Stomach (tissue), 7 donors: ENCODE measurements around a stretch of chr14.

DNA sequence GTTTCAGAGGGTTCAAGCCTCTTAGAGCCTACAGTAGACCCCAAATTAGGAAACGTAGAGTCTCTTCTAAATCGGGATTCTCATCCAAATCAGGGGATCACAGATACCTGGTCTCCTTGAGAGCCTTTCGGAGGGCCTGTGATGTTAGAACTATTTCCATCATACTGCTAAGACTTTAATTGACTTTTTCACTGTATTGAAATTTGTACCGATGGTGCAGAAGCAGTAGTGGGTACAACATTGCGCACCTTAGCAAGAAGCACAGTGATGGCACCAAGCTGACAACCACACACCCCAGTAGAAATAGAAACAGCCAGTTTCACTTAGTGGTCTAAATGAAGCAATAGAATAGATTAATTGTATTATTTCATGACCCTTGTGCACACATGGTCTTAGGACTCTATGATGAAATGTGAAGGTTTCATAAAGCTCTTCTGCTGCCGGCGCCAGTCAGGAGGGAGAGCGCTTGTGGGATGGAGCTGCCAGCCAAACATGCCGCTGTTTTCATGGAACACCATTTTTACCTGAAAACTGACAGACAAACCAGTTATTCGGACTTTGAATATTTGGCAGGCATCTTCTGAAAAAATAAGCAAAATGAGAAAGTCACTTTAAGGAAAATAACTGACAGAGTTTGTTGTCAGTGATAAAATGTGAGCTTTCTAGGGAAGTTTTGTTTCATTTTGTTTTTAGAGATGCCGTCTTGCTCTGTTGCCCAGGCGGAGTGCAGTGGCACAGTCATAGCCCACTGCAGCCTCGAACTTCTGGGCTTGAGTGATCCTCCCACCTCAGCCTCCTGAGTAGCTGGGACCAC, 99.9 kb downstream of the PPP2R5C start:
- PRO-cap, result no peak
- RAMPAGE, long total RNA, 5 experiments, result start-site peak on the plus strand in 1 of 5 experiments, centred at position 624 of the sequence, 10 reads per replicate
- RRBS, result no CpG with 5 or more reads among the region's 13 CpGs

GRCh38 chr14:101925224-101925654, 39.1 kb upstream of the DYNC1H1 start:
- PRO-cap, result no peak
- RAMPAGE, long total RNA, 5 experiments, result no peak in any of the 5 experiments
- RRBS, result no CpG with 5 or more reads among the region's 28 CpGs

DNA sequence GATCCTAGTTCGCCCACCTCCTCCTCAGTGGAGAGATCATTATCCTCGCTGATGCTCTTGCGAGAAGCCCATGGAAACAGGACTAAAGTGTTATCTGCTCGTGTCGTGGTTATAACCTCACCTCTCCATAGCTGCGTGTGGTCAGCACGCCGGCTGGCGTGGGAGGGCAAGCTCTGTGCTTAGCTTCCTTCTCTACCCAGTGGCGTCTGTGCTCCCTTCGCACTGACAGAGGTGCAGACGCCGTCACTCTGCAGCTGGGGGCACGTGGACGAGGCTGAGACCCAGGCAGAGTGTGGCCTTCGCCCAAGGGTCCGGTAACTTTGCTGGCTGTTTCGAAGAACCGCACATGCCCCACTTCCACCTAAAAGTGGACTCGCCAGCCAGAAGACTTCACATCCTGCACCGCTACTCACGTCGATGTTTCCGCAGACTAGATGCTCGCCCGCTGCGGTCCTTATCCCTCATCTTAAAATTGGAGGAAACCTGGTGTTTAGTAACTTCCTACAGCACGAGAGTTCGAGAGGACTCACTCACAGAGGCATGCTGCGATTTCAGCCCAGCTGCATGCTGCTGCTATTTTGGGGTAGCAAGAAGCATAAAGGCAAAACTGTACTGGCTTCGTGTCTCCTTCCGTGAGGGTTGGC, 35.9 kb upstream of the DYNC1H1 start:
- PRO-cap, result no peak
- RAMPAGE, long total RNA, 5 experiments, result no peak in any of the 5 experiments
- RRBS, result no CpG with 5 or more reads among the region's 32 CpGs

GRCh38 chr14:101965624-101966434, 1.5 kb downstream of the DYNC1H1 start:
- PRO-cap, result no peak
- RAMPAGE, long total RNA, 5 experiments, result no peak in any of the 5 experiments
- RRBS, result no CpG with 5 or more reads among the region's 5 CpGs

DNA sequence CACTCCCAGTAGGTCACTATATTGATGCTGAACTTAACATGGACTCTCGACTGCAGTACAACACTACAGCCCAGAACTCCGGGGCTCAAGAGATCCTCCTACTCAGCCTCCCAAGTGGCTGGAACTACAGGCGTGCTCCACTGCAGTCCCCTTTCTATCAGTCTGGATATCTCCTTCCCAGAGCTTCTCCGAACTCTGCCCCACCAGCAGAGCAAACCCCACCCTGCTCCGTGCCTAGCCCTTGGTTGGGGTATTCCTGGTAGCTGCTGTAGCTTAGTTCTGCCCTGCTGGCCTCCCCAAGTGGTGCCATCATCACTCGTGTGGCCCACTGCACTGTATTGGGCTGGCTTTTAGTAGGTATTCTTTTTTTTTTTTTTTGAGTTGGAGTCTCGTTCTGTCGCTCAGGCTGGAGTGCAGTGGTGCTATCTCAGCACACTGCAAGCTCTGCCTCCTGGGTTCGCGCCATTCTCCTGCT, 9.5 kb downstream of the HSP90AA1 start:
- PRO-cap, result unidirectional peak, minus-strand start at position 151 of the sequence
- RAMPAGE, long total RNA, 5 experiments, result no peak in any of the 5 experiments
- RRBS, result no CpG with 5 or more reads among the region's 10 CpGs

DNA sequence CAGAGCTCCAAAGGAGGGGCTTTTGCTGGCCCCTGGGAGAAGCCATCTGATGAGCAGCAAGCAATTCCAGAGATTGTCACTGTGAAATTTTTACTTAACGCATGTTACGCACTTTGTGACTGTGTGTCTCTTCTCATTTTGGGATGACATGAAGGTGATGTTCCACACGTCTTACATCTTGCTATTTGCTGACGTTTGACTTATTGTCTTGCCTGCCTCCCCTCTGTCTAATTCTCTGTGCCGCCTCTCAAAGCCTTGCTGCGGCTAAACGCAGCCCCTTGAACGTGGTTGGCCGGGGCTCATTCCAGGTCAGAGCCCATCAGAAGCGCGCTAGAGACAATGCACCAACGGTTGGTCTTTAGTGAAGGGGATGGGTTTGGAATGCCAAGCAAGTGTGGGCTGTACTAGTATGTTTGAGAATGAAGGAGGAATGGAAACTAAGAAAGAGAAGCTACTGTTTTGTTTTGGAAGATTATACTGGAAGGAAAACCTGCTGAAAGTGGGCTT, 44.9 kb downstream of the WDR20 start:
- PRO-cap, result no peak
- RAMPAGE, long total RNA, 5 experiments, result no peak in any of the 5 experiments
- RRBS, result no CpG with 5 or more reads among the region's 12 CpGs

DNA sequence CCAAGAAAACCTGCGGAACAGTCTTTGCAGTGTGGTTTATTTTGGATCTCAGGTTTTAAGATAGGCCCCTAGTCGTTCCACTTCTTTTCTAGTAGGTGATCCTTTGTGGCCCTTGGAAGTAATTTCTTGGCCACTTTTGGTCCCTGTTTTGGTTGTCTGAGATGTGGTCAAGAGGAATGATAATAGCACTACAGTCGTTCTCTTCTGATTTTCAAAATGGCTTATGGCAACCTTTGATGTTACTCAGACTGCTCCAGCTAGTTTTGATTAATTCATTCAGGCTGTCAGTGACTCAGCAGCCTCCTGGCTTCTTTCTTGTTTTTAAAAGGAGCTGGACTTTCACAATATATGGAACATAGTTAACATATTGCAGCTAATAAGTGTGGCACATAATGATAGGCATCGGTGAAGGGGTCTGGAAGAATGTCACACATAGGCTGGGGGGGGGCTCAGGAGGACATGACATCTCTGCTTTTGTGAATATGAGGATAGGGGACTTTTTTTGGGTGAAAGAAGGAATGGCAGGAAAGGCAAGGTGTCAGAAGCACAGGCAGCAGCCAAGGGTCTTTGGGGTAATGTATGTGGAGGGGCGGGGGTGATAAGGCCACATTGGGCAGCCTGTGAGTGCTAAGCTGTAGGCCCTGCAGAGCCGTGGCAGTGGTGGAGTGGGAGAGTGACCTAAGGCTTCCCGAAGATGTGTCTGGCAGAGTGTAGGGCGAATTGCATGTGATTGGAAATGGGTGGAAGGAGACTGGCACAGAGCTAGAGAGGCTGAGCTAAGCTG, 47.5 kb downstream of the WDR20 start:
- PRO-cap, result no peak
- RAMPAGE, long total RNA, 5 experiments, result no peak in any of the 5 experiments
- RRBS, result no CpG with 5 or more reads among the region's 8 CpGs

DNA sequence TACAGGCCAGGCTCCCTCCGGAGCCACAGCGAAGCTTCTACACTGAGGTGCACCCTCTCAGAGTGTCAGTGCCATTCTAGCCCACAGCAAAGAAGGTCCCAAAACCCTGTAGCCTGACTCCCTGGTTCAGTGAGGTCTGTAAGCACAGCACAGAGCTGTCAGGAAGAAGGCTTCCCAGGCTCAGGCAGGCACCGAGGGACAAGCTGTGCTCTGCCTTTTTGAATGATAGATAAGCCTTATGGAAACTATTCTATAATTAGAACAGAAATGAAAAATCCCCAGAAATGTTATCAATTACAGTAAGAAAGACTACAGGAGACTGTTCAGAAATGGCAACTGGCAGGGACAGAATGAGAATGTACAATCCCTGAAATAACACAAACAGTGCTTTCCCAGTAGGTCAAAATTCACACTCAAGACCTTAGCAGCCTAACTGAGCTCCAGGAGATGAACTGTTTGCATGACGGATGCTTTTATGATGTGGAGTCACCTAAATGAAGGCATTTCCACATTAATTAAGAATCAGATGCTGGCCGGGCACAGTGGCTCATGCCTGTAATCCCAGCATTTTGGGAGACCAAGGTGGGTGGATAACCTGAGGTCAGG, 40.0 kb downstream of the MOK start:
- PRO-cap, result no peak
- RAMPAGE, long total RNA, 5 experiments, result no peak in any of the 5 experiments
- RRBS, result no CpG with 5 or more reads among the region's 5 CpGs

- PRO-cap, result no peak
- RAMPAGE, long total RNA, 5 experiments, result no peak in any of the 5 experiments
These were observed 6.4 kb downstream of the MOK start for GRCh38 chr14:102298616-102298815.

GRCh38 chr14:102364757-102365253, 2.1 kb downstream of the TECPR2 start:
- PRO-cap, result no peak
- RAMPAGE, long total RNA, 5 experiments, result start-site peak on the plus strand in 1 of 5 experiments, at chr14:102365033-102365176 at its widest, 5 reads per replicate
- RRBS, result no CpG with 5 or more reads among the region's 3 CpGs

DNA sequence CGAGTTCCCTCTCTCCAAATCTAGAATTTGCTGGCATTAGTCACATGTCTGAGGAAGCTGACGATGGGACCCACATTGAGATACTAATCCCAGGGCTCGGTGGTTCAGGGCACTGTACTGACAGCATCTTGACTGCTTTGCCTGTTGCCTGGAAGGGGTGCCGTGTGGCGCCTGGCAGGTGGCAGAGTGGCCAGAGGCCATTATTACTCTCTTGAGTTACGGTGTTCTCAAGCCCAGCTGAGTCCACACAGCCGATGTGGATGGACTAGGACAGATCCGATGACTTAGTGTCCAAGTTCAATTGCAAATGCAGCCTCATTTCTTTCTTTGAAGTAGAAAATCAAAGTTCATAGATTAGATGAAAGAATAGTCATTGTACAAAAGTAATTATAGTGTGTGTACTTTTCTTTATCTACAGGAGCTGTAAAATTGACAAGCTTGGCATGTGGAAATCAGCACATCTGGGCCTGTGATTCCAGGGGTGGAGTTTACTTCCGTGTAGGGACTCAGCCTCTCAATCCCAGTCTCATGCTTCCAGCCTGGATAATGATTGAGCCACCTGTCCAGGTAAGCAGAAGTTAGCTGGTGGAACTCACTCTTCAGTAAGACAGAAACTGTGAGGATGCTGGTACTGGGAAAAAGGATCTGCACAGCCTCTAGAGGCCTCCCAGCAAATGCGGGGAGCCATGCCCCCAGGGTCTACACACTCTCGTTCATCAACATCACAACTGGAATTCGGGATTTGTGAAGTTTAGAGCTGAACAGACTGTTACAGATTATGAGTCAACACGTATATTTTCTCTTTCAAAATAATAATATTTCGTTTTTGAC, 44.6 kb downstream of the ANKRD9 start:
- PRO-cap, result no peak
- RAMPAGE, long total RNA, 5 experiments, result no peak in any of the 5 experiments
- RRBS, result no CpG with 5 or more reads among the region's 14 CpGs

- PRO-cap, result no peak
- RAMPAGE, long total RNA, 5 experiments, result no peak in any of the 5 experiments
- RRBS, result 90% methylated on average over 6 of the region's 17 CpGs
These were observed 7.7 kb downstream of the ANKRD9 start for GRCh38 chr14:102501830-102502291.

DNA sequence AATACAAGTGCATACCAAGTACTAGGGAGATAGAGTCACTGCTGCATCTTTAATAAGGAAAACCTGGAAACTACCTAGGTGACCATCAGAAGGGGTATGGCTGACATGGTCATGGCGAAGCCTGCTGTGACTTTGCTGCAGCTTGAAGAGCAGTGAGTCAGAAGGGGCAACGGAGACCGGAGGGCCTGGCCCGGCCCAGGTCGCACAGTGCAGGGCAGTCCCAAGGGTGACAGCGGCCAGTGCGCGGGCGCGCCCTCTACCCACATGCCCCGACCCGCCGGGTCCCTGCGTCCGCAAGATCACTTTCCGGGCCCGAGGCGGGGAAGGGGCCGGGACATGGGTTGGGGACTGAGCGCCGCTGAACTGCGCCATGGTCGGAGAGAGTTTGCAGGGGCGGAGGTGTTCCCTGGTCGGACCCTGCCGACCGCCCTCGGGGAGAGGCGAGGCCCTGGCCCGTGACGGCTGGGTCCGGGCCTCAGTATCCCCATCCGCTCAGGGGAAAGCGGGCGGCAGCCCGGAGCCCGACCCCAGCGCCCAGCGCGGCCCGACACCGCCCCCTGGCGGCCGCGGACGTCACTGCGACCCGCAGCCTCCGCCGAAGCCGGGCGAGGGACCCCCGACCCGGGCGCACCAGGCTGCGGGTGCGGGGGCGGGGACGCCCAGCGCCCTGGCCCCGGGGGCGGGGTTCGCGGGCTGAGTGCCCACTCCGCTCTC, 7.0 kb upstream of the ANKRD9 start:
- PRO-cap, result unidirectional peak, plus-strand start at position 598 of the sequence
- RAMPAGE, long total RNA, 5 experiments, result no peak in any of the 5 experiments
- RRBS, result 1% methylated on average over 36 of the region's 65 CpGs

DNA sequence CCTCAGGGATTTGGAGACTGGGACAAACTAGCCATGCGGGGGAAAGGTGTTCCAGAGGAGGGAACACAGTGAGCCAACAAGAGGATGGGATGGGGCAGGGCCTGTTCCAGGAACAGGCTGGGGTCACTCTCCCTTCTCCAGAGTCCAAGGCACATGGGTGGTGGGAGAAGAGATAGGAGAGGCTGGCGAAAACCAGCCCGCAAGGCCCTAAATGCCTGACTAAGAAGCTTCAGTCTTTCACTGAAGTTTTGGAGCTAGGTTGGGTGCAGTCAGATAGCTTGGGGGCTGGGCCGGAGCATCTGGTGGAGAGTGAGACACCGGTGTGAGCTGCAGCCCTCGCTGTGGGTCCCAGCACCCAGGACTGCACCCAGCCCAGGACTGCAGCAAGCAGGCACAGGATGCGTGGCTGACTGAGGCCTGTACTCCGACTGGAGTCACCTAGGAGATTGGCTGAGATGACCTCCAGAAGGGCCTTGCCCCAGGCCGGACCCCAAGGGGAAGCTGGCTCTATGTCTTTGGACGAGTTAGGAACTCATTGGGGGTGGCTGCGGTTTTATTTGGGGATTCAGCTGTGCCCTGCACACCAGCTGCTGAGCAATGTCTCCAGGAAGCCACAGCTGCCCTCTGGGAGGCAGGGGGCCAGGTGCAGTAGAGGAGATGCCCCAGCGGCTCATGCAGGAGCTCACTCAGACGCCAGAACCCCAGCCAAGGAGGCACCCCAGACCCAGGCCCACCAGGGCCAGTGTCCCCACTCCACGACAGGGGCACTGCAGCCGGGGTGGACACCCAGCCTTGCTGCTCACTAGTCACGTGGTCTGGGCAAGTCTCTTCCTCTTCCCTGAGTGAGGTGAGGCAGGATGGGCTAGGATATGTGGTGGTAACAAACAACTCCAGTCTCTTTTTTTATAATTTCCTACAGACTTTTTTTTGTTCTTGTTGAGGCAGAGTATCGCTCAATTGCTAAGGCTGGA, 31.9 kb upstream of the RCOR1 start:
- PRO-cap, result no peak
- RAMPAGE, long total RNA, 5 experiments, result no peak in any of the 5 experiments
- RRBS, result no CpG with 5 or more reads among the region's 17 CpGs

- PRO-cap, result no peak
- RAMPAGE, long total RNA, 5 experiments, result no peak in any of the 5 experiments
- RRBS, result no CpG with 5 or more reads among the region's 4 CpGs
These were observed 27.0 kb upstream of the RCOR1 start for GRCh38 chr14:102565475-102565764.

- PRO-cap, result no peak
- RAMPAGE, long total RNA, 5 experiments, result no peak in any of the 5 experiments
- RRBS, result no CpG with 5 or more reads among the region's 9 CpGs
These were observed 17.6 kb upstream of the RCOR1 start for GRCh38 chr14:102574860-102575268.

DNA sequence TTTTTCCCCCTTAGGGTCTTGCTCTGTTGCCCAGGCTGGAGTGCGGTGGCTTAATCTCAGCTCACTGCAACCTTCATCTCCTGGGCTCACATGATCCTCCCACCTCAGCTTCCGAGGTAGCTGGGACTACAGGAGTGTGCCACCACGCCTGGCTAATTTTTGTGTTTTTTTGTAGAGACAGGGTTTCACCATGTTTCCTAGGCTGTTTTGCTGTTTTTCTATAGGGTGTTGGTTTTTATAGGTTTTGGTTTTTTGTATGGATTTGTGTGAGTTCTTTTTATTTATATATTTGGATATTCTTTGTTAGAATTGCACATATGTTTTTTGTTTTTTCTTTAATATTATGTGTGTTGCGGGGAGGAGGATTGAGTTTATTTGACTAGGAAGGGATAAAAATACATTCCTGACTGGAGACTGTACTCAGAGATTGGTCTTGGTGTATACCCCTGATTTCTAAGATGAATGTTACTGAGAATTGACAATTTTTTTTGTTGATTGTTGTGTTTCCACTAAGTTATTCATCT, 11.2 kb downstream of the RCOR1 start:
- PRO-cap, result no peak
- RAMPAGE, long total RNA, 5 experiments, result no peak in any of the 5 experiments
- RRBS, result no CpG with 5 or more reads among the region's 4 CpGs

DNA sequence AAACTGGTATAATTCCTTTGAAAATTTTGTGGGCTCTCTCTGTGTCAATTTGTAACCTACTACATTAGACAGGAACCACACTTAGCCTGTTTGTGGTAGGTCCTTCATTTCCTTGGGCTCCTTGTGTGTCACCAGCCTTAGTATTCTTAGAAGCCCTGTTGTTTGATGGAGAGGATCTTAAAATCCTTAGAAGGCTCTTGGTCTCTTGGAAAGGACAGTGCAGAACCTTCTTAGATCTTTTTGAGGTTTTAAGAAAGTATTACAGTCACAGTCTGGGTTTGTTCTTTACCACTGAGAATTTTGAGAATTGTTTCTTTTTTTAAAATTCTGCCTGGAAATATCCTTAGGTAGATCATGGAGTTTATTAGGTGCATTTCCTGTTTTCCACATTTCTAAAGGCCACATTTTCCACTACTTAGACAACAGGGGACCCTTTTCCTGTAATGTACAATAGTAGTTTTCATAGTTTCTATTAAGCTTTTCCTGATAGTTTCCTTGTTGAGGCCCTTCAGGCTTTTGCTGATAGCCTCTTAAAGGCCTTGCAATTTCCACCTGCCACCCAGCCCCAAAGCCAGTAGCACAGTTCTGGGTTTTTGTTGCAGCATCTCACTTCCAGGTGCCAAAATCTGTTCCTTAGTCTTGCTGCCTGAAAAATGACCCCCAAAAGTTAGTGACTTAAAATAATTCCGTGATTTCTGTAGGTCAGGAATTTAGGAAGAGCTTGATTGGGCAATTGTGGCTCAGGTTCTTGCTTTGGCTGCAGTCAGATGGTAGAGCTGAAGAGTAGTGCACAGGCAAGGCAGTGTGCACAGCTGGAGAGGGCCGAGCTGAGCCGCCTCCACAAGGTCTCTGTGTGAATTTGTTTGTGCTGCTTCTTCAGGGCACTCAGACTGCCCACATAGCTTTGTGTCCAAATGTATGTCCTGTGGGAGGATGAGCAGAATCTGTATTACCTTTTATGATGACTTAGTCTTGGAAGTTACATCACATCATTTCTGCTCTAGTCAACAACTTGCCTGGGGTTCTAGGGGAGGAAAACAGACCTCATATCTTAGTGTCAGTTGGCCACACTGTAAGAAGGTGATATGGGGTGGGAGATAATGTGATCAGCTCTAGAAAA, 53.0 kb downstream of the RCOR1 start:
- PRO-cap, result no peak
- RAMPAGE, long total RNA, 5 experiments, result start-site peak on the plus strand in 1 of 5 experiments, centred at positions 176 to 633 of the sequence, 5 to 7 reads per replicate
- RRBS, result no CpG with 5 or more reads among the region's 3 CpGs

DNA sequence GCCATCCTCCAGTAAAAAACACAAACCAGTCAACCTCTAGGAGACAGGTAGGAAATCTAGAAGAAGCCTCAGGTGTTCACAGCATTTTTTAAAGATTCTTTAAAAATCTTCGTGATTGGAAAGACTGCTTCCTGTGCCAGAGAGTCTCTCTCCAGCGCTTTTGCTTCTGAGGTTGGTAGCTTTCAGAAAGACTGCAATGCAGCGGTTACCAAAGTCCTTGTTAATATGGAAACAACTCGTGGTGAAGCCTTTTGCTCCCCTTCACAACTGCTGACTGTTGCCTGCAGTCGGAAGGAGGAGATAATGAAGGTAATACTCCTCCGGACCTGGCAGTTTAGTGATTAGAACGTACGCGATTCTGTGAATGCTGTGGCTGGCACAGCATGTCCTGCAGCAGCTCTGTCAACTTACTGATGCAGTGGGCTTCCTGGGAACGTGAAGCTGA, 50.9 kb downstream of the TRAF3 start:
- PRO-cap, result no peak
- RAMPAGE, long total RNA, 5 experiments, result no peak in any of the 5 experiments
- RRBS, result no CpG with 5 or more reads among the region's 10 CpGs

DNA sequence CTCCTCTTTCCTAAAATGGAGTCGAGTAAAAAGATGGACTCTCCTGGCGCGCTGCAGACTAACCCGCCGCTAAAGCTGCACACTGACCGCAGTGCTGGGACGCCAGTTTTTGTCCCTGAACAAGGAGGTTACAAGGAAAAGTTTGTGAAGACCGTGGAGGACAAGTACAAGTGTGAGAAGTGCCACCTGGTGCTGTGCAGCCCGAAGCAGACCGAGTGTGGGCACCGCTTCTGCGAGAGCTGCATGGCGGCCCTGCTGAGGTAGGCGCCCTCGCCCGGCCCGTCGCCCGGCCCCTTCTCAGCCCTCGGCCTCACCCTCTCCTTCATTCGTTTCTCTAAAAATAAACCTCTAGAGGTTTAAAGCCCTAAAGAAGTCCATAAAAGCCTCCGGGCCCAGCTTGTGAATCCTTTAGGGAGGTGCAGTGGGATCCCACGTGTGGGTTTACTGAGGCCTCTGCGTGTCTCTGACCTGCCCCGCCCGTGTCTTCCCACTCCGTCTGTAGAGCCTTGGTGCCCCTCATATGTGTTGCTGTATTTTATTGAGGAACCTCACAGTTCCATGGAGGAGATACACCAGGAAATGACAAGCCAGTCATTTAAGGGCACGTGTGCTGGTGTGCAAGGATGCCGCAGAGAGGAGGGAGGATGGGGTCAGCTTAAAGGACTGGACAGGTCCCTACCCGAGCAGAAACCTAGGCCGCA, 52.1 kb upstream of the AMN start:
- PRO-cap, result no peak
- RAMPAGE, long total RNA, 5 experiments, result start-site peak on the plus strand in 1 of 5 experiments, centred at position 82 of the sequence, 9 reads per replicate
- RRBS, result 93% methylated on average over 3 of the region's 31 CpGs